Smooth muscle cell (in vitro differentiated cells): ENCODE measurements around the genes C1orf52, ZNHIT6 and LMO4.

GRCh38 chr1:84619155-84619771 is 45.0 kb upstream of the CTBS start:
- RAMPAGE, long total RNA: no peak

DNA sequence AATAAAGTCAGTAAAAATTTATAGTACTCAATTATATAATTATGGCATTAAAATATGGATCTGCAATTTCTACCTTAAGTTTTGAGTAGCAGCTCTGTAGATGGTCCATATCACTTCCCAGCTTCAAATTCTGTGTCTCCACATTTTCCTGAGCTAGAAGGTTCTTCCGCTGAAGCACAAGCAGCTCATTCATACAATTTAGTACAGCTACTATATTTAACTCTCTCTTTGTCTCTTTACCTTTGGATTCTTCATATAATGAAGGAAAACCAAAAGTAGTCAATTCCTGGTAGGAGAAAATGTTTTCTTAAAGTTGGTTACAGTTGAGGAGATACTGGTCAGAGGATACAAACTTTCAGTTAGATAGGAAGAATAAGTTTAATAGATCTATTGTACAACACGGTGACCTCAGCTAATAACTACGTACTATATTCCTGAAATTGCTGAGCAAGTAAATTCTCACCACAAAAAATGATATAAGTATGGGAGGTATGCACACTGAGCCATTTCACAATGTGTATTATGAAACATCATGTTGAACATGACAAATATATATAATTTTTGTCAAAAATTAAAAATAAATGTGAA is 20.6 kb downstream of the SSX2IP start:
- RAMPAGE, long total RNA: no peak

GRCh38 chr1:85259325-85260433 is at the start of gene C1orf52:
C1orf52 (minus strand) TSS chr1:85259662.
- RAMPAGE, long total RNA: start-site peak on the minus strand at chr1:85259639-85259675, 439 and 78 reads in 2 replicates

GRCh38 chr1:85274798-85275578 is 1.4 kb downstream of the BCL10 start:
- RAMPAGE, long total RNA: no peak

DNA sequence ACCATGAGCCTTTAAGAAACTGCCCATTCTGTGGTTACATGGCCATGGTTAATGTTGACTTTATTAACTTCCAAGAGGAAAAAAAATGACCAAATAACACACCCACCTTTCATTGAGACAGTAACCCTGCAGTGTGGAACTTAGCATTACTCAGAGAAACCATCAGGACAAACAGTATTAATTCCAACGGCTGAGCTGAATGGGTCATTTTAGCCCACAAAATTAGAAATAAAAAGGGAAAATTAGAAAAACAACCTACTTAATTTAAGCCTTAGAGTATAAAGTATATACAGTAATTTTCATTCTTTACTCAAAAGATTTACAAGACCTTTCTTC is 84.8 kb upstream of the BCL10 start:
- RAMPAGE, long total RNA: no peak

- RAMPAGE, long total RNA: no peak
Measured at GRCh38 chr1:85417830-85418464, 47.0 kb downstream of the DDAH1 start.

GRCh38 chr1:85473604-85474356 is 8.8 kb upstream of the DDAH1 start:
- RAMPAGE, long total RNA: no peak

GRCh38 chr1:85502709-85503216 is 37.8 kb upstream of the DDAH1 start:
- RAMPAGE, long total RNA: no peak

DNA sequence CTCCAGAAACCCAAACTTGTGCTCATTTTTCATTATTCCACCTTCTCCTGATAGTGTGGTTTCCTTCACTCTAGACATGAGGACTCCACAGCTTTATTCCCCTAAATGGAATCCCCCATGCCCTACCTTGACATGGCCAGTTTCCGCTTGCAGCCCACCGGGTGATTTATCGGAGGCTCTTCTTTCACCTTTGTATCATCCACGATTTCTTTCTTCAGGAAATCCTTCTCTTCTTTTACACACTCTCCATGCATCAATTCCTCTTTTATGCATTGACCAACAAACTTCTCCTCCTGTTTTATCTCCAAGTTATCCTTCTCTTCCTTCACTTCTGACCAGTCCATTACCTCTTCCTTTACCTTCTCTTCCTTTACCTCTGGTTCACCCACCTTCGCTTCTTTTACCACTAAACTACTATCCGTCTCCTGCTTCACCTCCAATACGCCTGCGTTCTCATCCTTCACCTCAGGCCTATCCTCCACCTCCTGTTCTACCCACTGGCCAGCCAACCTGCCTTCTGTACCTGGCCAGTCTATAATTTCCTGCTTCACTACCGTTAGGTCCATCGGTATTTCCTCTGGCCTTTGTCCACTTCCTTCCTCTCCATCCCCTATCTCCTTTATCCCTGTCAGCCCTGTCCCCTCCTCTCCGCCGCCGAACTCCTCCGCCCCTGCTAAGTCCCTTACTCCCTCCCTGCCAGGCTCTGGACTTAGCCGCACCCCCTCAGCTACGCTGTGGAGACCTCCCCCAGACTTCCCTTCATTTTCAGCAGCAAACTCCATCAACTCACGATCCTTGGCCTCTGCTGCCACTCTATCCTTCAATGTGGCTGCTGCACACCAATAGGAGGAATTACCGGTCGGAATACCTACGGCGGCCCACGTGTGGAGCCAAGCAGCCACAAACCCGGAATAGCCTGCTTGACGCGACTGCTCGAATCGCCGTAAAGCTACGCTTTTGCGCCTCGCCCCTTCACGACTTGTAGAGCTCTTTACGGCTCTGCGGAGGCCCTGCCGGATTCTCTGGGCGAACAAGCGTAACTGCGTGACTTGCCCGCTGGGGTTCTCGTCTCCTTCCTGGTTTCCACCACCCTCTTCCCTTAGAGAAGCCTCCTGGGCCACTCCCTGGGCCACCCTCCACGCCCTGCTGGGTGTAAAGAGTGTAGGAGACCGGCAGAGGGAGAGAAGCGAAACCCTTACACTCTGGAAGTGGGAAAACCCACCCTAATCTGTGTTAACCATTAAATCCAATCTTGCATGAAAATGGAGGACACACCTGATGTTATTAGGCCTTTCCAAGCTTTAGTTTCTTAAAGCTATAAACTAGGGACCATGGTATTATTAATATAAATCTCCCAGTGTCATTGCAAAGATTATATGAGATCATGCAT is at the start of gene ZNHIT6:
Gene ZNHIT6 (minus strand): TSS at position 931 of the 1,390 bp plus-strand sequence.
- RAMPAGE, long total RNA: start-site peak on the minus strand centred at position 647 of the sequence, 103 bp wide, 18 and 34 reads in 2 replicates

- RAMPAGE, long total RNA: no peak
Measured at GRCh38 chr1:85974992-85975288, 181.6 kb downstream of the COL24A1 start.

- RAMPAGE, long total RNA: no peak
Measured at GRCh38 chr1:86749069-86750099, 45.0 kb downstream of the SH3GLB1 start.

- RAMPAGE, long total RNA: no peak
Measured at GRCh38 chr1:86934238-86934795, 19.9 kb downstream of the HS2ST1 start.

- RAMPAGE, long total RNA: no peak
Measured at GRCh38 chr1:87045775-87046345, 131.4 kb downstream of the HS2ST1 start.

DNA sequence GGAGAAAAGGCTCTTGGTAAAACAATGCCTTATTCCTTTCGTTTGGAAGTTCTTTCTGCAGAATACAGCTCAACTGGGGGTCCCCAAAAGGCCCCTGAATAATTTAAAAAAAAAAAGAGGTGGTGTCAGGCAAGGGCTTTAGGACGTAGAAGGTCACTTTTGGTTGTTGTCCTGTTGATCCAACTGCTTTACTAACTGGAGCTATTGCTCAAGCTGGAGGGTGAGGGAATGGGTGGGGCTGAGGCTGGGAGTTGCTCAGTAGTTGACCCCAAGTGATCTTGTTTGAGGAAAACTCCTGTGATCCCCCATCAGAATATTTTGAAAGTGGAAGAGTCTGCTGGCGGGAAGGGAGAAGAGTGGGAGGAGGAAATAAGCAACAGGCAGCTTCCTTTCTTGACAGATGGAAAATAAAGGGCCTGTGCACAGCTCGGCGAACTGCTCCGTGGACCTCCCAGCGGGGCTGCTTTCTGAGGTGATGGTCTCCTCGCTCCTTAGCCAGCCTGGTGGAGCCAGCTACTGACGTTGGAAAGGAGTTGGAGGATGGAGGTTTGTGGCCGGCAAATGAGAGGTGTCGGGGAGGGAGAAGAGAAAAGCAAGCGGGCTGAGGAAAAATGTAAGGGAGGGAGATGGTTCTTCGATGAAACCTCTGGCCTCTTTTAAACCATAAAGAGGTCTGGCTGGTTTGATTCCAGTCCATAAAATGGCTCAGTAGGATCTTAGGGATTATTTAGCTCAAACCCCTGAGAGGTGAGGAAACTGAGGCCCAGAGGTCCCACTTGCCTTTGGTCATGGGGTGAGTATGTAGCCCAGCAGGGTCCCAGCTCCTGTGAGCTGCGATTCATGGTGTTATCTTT is 199.0 kb upstream of the LMO4 start:
- RAMPAGE, long total RNA: no peak

GRCh38 chr1:87328601-87329575 is at the start of gene LMO4:
LMO4 (plus strand) TSS chr1:87328880.
- RAMPAGE, long total RNA: start-site peak on the plus strand at chr1:87328874-87328895, 433 and 168 reads in 2 replicates; start-site peak on the plus strand at chr1:87329132-87329234, 31 and 28 reads in 2 replicates

GRCh38 chr1:87449137-87450173 is 120.8 kb downstream of the LMO4 start:
- RAMPAGE, long total RNA: no peak

DNA sequence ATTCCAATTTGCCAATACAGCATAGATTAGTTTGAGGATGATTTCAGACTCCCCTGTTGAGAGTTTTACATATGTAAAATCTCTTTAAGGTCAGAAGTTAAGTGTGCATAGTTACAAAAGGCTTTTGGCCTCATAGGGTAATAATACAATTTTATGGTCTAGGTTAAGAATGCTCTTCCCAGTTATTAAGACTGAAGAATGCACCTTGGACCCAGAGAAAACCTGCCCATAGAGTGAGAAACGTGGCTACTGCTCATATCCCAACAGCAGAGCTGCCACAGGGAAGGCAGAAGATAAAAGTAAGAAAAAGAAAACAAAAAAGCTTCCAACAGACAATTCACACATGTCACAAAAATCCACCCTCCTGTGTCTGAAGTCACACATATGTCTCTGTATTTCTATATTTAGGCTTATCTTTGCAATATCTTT is 255.9 kb downstream of the LMO4 start:
- RAMPAGE, long total RNA: no peak

GRCh38 chr1:88647090-88647653 is 36.9 kb upstream of the PKN2 start:
- RAMPAGE, long total RNA: no peak

DNA sequence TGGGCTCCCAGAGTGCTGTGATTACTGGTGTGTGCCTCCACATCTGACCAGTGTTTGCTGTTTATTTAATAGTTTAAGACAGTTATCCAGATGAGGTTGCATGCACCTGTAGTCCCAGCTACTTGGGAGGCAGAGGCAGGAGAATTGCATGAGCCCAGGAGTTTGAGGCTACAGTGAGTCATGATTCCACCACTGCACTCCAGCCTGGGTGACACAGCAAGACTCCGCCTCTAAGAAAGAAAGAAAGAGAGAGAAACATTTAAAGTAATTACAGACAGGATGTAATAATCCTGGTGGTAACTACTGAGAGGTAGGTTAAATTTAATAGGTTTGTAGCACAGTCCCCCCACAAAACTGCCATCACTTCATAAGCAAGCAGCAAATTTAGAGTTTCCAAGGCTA is 89.5 kb downstream of the PKN2 start:
- RAMPAGE, long total RNA: no peak

DNA sequence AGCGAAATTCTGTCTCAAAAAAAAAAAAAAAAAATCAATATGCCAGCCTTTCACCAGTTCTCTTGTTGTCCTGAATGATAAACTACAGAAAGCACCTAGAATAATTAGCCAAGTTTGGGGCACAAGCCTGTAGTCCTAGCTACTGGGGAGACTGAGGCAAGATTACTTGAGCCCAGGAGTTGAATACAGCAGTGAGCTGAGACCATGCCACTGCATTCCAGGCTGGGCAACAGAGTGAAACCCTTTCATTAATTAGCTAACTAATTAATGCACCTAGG is 97.1 kb downstream of the GTF2B start:
- RAMPAGE, long total RNA: no peak